ENCODE measurements around a stretch of chr1.

DNA sequence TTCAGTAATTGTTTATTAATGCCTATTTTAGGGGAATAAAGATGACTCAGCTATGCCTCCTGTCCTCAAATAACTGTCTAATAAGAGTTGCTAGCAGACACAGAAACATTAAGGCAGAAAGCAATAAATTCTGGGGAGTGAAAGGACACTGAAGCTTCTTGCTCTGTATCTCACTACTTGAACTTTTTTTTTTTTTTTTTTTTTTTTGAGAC, 12.8 kb downstream of the PIGV start:
- PRO-cap: no peak

- PRO-cap: no peak
Observed at GRCh38 chr1:26838796-26839315, 12.4 kb downstream of the ZDHHC18 start.

DNA sequence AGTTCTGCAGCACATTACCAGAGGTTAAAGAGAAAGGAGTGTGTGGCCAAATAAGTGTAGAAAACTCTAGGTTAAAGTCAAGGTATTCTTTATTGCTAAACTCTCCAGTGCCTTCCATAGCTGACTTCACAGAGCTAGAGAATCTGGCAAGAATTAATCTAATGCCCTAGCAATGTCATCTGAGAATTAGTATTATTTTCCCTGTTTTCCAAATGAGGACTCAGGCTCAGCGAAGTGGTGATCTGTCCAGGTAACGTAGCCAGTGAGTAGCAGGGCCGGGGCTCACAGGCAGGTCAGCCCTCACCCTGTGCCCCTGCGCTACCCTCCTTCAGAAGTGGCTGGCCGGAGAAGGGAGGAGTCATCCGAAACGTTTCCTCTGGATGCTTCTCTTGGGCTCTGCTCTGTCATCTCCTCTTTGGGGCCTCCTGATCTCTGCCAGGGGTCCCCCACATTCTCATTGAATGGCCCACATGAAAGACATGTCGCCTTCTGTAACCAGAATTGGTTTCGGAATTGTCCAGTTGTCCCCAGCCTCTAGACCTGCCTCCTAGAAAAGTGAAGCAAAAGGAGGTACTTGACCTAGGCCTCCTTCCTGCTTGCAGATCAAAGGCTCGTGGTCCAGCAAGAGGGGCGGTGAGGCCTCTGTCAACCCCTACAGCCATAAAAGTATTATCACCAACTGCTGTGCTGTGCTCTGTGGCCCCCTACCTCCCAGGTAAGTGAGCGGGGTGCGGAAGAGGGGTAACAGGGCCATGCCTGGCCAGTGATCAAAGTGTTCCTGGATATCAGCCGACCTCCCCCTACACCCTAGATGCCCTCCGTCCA, 10.6 kb upstream of the SFN start:
- PRO-cap: no peak

- PRO-cap: no peak
Observed at GRCh38 chr1:26970870-26971184, 10.6 kb upstream of the KDF1 start.

DNA sequence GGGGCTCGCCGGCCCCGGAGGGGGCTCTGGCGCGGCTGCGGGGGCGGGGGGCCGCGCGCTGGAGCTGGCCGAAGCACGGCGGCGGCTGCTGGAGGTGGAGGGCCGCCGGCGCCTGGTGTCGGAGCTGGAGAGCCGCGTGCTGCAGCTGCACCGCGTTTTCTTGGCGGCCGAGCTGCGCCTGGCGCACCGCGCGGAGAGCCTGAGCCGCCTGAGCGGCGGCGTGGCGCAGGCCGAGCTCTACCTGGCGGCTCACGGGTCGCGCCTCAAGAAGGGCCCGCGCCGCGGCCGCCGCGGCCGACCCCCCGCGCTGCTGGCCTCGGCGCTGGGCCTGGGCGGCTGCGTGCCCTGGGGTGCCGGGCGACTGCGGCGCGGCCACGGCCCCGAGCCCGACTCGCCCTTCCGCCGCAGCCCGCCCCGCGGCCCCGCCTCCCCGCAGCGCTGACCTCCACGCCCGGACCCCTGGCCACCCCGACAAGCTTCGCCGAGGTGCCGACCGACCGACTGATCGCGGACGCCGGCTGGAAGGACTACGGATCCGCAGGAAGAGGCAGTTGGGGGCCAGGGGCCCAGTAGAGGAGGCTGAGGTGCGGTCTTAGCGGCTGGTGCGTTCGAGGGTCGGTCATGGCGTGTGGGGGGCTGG, 657 bp downstream of the TRNP1 start:
- PRO-cap: no peak

- PRO-cap: no peak
Observed at GRCh38 chr1:27005571-27006100, 7.0 kb downstream of the TENT5B start.

DNA sequence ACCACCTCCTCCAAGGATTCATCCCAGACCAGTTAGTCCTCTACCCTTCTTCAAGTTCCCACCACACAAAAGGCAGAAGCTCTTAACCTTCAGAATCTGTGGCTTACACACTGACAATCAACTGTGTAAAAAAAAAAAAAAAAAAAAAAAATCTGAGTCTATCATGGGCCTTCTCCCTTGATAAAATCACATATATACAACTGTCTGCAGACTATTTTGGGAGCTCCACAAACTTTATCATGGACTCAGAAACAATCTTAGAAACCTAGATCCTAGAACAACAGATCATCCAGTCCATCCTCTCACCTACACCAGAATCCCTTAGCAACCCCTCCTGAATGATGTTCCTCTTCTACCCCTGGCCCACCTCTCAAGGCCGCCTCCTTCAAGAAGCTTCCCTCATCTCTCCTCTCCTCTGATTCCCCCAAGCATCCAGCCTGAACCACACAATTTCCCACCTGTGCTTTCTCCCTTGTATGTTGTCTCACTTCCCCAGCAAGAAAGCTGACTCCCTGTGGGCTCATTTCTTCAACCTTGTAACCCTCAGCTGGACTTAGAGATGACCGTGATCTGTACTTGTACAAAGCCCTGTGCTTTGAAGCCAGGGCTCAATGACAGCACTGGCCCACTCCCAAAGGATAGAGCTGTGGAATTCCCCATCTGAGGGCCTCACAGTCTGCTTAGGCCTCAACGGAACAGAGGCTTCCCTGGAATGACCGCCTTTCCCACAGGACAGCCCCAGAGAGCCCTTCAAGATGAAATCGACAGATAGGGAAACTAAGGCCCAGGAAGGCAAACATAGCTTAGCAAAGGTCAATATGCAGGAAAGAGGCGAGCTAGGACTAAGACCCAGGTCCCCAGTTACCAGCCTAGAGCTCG, 11.8 kb downstream of the SLC9A1 start:
- PRO-cap: no peak

- PRO-cap: no peak
Observed at GRCh38 chr1:27153811-27154234, 1.1 kb downstream of the SLC9A1 start.

- PRO-cap: no peak
Observed at GRCh38 chr1:27191761-27192512, 37.0 kb upstream of the SLC9A1 start.

GRCh38 chr1:27304756-27305451, 17.1 kb upstream of the TMEM222 start:
- PRO-cap: no peak

GRCh38 chr1:27397029-27397541, 4.7 kb downstream of the GPR3 start:
- PRO-cap: no peak

GRCh38 chr1:27398845-27399594, 6.6 kb downstream of the GPR3 start:
- PRO-cap: no peak

DNA sequence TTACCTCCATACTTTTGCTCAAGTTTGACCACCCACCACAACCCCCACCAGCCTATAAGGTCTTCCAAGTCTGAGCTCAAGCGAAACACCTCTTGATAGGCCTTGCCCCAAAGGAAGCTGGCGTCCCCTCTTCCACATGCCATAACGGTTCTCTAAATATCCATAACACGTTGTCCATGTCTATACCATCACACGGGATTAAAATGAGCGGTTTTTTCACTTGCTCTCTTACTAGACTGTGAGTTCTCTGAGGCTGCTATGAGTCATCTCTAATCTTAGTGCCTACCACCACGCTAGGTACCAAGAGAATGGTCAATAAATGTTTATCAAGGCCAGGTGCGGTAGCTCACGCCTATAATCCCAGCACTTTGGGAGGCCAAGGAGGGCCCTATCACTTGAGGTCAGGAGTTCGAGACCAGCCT, 41.0 kb downstream of the WASF2 start:
- PRO-cap: no peak

DNA sequence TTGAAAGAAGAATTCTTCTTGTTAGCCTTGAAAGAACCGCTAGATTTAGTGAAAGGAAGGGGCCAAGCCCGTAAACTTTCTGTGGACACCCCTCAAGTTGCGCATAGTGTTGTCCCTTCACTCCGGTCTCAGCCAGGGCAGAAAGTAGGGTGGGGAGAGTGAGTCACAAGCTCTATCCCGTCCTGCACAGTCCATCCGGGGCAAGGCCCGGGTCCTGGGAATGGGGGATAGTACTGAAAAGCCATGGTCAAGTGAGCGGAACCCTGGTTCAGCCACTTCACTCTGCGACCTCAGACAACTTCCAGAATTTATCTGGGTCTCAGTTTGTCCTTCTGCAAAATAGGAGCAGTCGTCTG, 461 bp upstream of the WASF2 start:
- PRO-cap: unidirectional peak, plus-strand start at position 166 of the sequence

DNA sequence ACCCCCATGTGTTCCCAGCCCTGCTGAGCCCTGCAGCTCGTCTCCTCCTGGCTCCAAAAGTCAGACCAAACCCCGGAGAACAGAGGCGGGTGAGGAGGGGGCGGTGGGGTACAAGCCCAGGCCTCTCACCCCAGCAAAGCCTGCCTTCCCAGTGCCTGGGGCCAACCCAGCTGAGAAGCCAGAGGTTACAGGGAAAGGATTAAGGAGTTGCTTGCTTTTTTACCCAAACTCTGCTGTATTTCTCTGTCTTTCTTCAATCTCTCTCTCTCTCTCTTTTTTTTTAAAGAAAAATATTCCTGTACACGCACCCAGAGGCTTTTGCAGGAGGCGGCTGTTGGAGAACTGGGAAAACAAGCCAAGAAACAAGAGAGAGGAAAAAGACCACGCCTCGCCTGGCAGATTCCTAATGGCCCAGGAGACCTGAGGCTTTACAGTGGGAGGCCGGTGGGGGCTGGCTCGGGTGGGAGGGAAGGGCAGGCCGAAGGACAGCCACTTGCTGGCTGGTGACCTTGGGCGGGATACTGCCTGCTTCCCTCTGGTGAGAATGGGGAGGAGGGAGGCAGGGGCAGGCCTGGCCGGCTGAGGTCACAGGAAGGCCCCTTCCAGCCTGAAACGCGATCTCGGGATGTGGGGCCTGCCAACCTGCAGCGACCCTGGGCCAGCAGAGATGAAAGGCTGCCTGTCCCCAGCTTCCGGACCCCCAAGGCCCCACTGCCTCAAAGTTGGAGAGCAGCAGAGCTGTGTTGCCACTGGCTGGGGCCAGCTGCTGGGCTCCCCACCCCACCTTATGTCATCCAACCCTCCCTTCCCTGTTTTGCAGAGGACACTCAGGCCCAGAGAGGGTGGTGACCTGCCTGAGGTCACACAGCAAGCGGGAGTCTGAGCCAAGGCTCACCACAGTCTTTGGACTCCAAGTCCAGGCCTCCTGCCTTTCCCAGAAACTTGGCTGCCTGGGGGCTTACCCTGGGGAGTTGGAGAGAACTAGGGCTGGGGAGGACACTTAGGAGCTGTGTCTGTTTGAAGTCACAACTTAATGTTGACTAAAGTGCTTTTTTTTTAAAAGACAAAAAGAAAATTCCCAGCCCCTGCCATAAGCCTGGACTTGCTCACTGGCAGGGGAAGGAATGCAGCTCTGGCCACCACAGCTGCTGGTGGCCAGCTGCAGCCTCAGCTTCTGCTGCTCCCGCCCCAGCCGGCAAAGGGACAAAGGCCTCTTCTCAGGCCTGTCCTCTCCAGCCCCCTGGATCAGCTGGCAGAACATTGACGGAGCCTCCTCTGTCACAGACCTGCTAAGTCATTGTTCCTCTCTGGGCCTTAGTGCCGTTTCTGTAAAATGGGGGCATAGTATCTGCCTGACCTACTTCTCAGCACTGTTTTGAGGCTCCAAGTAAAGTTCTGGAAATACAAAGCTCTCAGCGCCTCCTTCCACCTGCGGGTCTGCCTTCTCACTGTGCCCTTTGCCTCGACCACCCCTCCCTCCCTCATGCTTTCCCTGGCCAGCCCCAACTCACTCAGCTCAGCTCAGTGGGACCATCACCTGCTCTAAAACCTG, 14.8 kb upstream of the WASF2 start:
- PRO-cap: no peak

DNA sequence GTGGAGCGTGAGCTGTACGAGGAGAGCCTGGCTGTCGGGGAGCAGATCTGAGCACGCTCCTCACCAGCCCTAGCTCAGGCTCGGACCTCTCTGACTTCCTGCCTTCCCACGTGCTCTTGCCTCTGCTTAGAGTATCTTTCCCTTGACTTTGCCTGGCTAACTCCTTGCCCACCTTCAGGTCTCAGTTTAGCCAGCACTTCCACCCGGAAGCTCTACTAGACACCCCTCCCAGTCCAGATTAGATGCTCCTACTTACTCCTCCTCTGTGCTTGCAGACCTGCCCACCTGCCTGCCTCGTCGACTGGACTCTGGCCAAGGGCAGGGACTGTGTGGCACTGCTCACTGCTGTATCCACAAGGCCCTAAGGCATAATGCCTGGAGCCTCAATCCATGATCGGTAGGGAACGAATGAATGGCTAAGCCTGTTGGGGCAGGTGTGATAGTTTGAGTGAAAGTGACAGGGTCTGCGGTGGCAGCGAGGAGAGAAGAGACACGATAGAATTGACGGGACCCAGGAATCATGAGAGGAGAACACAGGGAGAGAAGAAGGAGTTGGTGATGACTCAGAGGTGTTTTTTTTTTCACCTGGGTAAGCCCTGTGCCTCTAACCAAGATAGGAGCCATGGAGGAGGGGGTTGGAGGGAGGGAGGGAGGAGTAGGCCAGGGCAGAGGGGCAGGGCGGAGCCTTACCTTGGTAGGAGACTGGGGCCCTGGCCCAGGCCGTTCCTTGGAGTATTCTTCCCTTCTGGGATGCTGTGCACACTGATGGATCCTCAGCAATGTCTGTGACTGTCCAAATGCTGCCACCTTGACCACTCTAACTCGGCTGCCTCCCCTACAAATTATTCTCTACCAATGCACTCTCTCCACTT, 28.3 kb upstream of the WASF2 start:
- PRO-cap: no peak

DNA sequence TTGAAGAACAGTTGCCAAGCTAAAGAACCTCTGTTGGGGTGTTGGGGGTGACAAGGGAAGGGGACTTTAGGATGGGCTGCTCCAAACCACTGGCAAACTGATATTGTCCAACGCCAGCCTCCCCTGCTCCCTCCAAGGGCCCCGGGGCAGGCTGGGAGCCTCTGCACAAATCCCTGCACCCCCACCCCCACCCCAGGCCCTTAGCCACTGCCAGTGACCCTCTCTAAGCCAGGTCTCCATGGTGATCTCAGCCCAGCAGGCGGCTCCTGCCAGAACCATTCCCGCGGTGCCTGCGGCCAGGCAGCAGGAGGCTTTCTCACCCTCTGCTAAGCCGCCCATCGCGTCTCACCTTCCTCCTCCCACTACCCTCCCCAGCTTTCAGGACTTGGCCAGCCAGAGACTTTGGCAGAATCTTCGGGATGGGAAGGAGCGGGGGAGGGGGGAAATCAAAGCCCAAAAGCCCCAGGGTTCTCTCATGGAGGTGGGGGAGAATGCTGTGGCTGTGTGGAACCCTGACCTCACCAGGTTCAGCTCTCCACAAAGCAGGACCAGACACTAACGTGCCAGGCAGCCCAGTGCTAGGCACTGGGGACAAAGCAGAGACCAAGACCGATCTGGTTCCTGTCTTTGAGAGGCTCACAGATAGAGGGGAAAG, 46.8 kb upstream of the WASF2 start:
- PRO-cap: no peak

DNA sequence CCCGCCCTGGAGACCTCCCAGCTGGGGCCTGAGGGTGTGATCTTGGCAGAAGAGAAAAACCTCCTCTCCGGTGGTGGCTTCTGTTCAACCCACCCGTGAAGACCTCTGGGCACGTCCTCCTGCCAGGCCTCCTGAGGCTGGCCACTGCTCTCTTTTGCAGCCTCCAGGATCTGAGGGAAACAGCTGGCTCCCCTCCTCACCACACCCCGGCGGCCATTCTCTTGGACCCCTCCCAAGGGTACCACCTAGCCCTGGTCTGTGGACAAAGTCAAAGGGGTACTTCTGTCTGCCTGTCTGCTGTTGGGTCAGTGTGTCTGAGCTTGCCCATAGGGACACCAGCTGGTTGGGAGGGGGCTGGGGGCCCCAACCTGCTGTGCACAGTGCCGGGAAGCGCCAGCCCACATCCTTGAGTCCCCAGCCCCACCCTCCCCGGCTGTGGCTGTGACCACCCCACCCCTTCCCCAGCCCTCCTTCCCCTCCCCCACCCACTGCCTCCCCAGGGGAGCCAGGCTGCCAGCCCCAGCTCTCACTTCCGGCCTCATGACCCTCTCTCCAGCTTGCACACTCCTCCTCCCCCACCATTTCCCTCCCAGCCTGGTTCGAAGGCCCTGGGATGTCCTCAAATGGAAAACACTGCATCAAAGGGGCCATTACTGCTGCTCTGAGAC, 48.1 kb downstream of the AHDC1 start:
- PRO-cap: no peak

GRCh38 chr1:27560121-27560746, 43.7 kb downstream of the AHDC1 start:
- PRO-cap: no peak

DNA sequence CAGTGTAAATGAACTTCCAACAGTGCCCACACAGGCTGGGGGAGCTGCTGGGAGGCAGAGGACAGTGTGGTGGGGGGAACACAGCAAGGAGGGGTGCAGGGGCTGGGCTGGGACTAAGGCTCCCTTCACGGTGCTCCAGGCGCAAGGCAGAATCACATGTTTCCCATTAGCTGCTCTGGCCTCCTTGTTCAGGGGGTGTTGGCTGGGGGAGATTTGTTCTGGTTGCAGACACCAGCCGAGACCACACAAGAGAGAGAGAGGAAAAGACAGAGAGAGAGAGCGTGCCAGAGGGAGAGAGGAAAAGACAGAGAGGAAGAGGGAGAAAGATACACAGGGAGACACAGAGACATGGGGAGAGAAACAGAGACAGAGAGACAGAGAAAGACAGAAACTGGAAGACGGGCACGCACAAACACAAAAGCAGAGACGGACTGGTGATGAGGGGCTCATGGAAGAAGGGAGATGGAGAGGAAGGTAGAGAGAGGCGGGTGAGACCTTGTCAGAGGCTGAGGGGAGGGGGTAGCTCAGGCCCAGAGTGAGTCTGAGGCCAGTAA, 42.4 kb downstream of the AHDC1 start:
- PRO-cap: no peak

Data from SEM (cell line).